Spinal cord (tissue), 3 donors: ENCODE results near the gene PRAMEF14.

DNA sequence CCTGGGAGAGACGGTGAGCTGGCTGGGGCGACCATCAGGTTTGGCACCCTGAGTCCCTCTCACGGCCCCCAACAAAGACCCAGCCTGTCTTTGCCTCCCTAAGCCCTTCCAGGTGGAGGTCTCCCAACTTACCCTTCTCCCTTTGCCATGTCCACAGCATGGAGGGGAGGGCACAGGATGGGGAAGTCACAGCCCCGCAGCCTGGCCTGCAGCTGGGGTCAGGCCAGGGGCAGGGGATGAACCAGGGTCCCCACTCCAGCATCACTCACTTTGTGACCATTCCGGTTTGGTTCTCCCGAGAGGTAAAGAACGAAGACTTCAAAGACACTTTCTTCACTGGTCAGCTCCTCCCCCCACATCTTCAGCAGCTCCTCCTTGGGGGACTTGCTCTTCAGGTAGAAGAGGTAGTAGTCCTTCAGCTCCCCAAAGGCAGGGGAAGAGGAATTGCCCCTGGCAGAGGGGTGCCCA is 11.6 kb downstream of the MTHFR start:
- PRO-cap, result no peak
- RAMPAGE, long total RNA, result no peak

- PRO-cap, result no peak
- RAMPAGE, long total RNA, result no peak
Observed at GRCh38 chr1:11802469-11802954, 3.3 kb downstream of the MTHFR start.

DNA sequence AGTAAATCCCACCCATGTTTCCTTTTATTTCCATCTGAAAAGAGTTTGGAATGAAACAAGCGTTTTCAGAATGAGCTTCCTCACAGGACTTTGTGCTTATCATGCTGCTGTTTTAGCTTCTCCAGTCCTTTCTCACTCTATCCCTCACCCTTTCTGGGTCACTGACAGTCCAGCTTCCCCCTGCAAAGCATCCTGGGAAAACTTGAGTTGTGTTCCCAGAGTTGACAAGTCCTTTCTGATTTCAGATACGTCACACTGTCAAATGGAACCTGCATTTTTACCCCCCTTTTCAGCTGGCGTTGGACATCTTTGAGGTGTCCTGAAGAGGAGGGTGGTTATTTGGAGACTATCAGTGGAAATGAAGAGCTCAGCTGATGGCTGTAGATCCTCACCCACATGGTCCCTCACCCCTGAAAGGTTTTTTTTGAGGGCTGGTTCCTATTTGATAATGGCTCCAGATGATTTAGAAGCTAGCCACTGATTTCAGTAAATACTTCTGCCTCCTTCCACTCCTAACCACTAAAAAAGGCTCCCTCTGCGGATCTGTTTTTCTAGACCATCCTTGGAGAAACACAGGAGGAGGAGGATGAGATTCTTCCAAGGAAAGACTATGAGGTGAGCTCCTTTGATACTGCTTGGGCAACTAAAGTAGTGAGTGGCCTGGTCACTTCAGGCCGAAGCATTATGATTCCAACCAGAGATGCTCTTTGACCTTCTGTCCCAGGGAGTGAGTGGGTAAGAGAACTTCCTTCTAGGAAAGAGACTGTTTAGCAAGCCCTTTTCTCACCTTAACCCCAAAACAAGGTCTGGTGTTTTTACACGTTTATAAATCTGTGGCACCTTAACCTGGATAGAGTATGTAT is 816 bp downstream of the CLCN6 start:
- PRO-cap, result no peak
- RAMPAGE, long total RNA, result no peak

DNA sequence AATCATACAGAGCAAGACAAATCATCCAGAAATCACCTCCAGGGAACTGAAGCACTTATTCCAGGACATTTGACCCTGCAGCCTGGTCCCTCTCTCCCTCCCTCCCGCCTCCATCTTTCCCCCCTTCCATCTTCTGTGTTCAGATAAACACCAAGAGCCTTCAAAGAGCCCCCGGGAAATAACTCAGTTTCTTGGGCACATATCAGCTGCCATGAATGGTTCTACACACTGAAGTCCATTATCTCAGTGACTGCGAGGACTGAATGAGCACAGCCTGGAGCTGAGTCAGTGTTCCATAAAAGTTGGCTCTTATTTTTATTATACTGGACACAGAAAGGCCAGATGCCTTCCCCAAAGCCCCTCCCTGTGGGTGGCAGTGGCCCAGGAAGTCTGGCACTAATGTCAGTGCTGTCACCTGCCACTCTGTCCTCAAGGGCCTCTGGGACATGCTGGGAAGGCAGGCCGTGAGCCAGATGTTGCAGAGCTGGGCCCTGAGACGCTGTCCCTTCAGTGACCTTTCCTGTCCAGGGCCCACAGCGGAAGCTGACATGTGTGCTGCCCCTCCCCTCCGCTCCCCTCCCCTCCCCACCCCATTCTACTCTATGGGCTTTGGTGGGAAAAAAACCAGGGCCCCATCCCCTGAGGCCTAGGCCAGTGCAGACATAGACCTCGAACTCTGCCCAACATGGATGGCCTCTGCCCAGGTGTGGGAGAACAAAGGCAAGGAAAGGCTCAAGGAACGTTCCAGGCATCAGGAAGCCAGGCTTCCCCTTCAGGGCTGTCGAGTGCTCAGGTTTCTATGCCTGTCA is 22.2 kb upstream of the NPPB start:
- PRO-cap, result no peak
- RAMPAGE, long total RNA, result no peak

DNA sequence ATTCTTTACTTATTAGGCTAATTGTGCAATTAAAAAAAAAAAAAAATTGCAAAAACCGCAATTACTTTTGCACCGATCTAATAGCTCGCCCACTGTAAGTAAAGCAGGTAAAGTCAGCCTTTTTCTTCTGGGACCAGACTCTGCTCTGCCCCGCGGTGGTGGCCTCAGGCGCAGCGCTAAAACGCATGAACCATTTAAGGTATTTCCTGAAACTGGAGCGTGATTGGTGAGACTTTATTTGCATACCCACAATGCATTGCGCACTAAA is 18.6 kb downstream of the KIAA2013 start:
- PRO-cap, result no peak
- RAMPAGE, long total RNA, result no peak

DNA sequence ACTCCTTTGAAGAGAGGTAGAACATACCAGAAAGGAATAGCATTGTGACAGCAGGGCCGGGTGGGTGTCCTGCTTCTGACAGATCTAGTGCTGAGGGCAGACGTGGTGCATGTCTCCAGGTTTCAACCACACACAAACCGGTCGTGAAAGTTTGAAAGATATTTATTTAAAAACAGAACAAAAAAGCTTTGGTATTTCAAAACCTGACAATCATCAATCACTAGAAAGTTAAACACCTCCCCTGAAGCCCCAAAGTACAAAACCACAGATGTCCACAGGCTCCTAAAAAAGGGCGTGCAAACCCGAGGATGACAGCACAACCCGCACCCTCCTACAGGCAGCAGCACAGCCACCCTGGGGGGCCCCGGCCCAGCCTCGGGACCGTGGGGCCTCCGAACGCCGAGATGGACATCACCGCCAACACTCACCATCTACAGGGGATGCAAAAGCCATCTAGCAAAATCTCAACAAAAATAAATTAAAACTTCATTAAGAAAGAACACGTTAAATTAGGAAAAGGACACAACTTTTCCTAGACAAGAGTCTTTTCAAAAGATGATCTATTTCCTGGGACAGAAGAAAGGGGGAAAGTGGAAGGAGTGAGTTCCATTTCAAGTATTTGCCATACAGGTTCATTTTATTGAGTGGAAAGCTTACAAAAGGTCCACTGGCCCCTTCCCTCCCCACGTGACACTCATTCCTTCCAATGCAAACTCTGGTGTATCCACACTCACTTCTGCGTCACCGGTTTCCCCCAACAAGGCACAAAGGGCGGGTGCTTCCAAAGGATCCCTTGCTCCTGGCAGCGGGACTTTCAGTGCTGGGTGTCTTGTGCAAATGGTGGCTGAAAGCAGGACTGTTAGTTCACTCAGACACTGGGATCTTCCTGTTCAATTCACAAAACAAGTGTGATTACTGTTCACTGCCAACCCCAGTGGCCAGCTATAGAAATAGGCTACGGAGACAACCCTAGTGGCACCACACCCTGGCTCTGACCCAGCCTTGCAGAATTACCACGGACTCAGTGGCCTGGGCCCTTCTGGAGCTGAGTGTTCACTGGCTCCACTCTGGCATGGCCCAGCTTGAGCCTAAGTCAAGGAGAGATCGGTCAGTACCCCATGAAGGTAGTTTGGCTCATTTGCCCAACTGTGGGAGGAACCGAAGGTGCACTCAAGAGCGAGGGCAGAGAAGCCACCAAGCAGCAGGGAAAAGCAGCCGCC is 6.4 kb downstream of the KIAA2013 start:
- PRO-cap, result no peak
- RAMPAGE, long total RNA, result no peak

GRCh38 chr1:11930958-11931367 is 3.6 kb upstream of the PLOD1 start:
- PRO-cap, result no peak
- RAMPAGE, long total RNA, result no peak

DNA sequence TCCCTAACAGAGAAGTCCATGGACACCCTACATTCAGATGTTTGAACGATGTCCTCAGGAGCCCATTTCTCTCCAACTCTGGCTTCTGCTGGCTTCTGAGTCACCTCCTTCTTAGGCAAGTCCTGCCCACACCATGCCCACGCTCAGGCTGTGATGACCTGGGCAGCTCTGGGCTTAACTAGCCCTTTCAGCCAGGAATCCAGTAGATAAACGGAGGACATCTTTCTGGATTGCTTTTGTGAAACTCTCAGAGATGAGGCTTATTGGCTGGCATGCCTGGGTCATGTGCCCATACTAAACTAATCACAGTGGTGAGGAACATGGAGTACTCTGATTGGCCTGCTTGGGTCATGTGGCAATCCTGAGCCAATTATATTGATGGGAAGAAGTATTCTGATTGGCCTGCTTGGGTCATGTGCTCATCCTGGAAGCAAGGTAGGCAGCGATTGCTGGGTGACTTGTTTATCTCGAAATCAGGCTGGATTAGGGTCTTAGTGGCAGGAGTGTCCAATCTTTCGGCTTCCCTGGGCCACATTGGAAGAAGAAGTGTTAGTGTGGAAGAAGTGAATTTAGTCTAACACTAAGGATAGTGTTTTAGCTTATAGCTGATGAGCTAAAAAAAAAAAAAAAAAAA is 32.8 kb downstream of the TNFRSF8 start:
- PRO-cap, result no peak
- RAMPAGE, long total RNA, result no peak

GRCh38 chr1:12142249-12142843 is 24.4 kb upstream of the TNFRSF1B start:
- PRO-cap, result no peak
- RAMPAGE, long total RNA, result no peak

GRCh38 chr1:12152998-12153932 is 13.5 kb upstream of the TNFRSF1B start:
- PRO-cap, result no peak
- RAMPAGE, long total RNA, result no peak

- PRO-cap, result no peak
- RAMPAGE, long total RNA, result no peak
Observed at GRCh38 chr1:12196280-12197023, 29.7 kb downstream of the TNFRSF1B start.

DNA sequence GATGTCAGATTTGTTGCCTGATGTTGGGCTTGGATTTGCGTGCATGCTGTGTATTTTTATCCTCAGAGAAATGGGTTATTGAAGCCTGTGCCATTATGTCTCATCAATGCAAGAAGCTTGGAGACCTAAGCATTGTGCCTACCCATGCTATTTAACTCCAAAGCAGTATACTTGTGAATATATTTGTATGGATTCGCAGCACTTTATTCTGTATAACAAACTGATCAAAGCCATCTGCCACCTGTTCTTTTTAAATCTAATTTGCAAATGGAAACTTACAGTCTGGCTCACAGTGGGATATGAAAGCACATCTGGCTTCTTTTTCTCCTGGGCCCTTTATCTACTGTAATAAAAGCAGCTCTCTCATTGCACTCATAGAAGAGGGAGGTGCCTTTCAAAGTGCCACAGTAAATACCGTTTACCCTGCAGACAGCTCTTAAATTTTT is 109.9 kb downstream of the VPS13D start:
- PRO-cap, result no peak
- RAMPAGE, long total RNA, result no peak

DNA sequence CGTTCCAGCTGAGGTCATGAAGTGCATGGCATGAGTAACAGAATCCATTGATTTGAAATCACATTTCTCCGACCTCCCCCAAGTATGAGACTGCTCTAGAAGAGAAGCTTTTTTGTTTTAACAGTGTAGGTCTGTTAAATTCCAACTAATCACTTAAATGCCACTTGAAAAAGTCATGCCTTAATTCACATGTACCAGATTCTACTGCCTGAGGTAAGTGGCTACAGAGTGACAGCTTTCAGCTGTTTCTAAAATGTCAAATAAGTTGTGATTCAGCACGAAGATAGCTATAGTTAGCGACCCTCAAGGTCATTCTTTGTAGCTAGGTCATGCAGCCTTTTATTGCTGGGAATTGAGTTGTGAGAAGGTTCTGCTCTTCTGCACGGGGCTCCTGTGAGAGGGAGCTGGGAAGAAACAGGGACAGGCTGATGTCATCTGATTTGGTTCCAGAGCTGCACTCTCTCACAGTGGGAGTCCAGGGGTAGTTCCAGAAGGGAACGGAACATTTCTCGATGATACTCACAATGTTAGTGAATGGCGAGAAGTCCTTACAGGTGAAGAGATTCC is 112.7 kb downstream of the VPS13D start:
- PRO-cap, result no peak
- RAMPAGE, long total RNA, result no peak

DNA sequence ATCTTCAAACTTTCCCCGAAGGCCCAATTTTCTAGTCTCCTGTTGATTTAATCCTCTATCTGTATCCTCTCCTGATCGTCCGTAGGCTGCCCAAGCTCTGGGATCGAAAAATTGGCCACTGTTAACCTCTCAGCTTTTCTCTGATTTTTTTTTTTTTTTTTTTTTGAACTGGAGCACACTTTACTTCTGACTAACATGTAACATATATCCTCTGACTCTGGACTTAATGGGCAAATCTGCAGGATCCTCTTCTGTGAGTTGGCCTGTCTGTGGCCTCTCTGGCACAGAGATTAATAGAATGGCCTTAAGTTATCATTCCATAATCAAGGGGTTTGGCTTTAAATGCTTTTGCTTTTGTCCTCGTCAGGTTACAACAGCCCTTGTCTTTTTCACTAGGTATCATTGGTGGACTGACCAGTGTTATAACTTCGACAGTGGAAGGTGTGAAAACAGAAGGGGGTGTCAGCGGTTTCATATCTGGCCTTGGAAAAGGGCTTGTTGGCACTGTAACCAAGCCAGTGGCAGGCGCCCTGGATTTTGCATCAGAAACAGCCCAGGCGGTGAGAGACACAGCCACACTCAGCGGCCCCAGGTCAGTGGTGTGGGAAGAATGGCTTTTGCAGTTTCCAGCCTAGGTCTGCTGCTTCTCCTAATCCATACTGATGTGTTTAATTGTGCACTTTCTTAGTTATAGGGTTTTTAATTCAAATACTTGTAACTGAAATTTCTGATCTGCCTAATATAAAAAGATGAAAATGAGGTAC is 158.0 kb downstream of the DHRS3 start:
- PRO-cap, result no peak
- RAMPAGE, long total RNA, result no peak

- PRO-cap, result no peak
- RAMPAGE, long total RNA, result no peak
Observed at GRCh38 chr1:12464574-12465146, 153.3 kb downstream of the DHRS3 start.

DNA sequence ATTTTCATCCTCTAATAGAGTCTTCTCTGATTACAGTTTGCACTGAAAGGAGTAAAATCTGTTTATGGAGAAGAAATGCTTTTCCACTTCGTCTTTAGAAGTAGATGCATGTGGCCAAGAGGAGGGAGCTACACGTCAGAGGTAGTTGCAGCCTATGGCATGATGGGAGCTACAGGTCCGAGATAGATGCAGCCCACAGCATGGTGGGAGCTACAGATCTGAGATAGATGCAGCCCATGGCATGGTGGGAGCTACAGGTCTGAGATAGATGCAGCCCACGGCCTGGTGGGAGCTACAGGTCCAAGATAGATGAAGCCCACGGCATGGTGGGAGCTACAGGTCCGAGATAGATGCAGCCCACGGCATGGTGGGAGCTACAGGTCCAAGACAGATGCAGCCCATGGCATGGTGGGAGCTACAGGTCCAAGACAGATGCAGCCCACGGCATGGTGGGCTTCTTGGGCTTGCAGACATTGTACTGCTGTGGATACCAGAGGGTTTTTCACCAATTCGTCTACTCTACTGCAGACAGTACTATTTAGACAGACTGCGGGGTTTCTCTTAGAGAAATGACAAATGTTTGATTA is 127.5 kb downstream of the DHRS3 start:
- PRO-cap, result no peak
- RAMPAGE, long total RNA, result no peak

DNA sequence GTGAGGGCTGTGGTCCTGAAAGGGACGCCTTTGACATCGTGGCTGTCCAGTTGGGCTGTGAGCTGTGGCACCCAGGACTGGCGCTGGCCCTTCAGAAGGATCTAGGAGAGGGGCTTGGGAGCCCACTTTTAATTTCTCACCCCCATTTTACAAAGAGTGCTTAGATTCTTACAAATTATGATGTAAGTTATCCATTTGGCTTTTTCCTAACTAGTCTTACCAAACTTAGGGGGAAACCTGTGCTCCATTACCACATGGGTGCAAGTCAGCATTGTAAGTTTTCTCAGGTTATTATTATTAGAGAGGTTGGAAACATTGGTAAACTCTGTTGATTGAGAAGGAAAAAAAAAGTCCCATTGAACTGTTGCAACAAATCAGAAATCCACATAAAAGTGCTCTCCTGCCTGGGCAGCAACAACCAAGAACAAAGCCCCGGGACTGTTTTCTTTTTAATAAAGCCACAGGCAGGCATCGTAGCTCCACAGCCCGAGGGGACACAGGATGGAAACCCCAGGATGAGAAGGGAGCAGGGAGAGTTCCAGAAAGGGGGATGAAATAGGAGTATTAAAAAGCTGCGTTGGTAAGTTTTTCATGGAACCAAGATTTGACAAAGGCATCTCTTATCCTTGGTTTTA is 108.3 kb downstream of the DHRS3 start:
- PRO-cap, result no peak
- RAMPAGE, long total RNA, result no peak

GRCh38 chr1:12578496-12579232 is 39.3 kb downstream of the DHRS3 start:
- PRO-cap, result no peak
- RAMPAGE, long total RNA, result no peak

DNA sequence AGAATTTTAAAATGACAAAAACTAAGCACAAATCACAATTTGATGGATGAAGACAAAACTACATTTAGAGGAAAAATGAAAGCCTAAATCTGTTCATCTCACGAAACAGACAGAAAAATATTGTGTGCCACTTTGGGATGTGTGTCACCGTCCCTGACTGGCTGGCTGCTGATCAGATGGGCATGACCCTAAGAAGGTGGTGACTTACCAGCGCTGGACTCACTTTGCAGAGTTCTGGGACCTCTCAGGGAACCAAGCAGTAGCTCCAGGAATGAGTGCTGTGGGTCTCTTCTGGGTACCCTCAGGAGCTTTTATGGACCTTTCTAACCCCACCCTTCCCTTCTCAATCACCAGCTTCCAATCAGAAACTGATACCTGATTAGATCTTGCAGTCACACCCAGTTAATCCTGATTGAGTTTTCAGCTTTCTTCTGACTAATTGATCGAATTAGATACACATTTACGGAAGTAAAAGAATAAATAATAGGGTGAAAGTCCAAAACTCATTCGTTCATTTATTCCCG is at the start of gene PRAMEF14:
Gene PRAMEF14 (minus strand): TSS at position 286 of the 524 bp plus-strand sequence.
- PRO-cap, result no peak
- RAMPAGE, long total RNA, result no peak

- PRO-cap, result no peak
- RAMPAGE, long total RNA, result no peak
Observed at GRCh38 chr1:13828416-13828842, 128.4 kb downstream of the PRDM2 start.